Metastatic Liver Carcinoma in the Lung (tissue), 2 donors: ENCODE measurements around a stretch of chr5.

DNA sequence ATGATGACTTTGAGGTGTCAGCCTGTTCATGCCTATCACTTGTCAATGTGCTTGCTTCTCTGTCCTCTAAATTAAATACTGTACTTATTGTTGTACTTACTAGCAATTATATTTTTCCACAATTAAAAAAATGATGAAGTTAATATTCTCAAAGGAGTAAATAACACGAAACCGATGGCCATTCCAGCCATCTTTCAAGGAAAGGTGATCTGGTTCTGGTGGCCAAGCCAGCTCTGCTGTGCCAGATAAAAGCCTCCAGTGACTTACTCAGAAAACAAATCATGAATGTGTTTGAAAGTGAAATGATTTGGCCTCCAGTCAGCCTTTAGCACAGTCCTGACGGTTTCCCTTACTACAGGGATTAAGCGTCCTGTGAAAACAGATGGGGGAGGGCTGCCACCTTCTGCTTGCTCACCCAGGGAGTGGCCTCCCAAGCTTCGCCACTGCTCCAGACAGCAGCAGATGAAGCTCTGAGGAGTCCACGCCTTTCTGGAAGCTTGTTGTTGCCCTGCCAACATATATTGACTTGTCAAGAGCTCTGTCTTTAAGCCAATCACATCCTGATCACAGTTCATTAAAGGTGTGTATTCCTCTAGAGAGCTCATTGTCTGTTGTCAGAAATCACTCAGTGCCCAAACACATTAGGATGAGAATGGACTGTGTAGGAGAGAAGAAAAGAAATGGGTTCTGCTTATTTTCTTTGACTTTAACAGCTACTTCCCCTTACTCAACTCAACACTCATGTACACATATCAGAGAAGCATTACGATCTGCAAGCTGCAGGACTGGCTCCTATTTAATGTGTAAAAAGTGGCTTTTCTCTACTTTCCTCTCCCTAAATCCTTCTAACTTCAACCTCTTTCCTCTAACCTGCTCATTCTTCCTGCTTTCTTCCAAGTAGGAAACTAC is 4.9 kb upstream of the FYB1 start:
- PRO-cap, 2 experiments: no peak in any of the 2 experiments

- PRO-cap, 2 experiments: no peak in any of the 2 experiments
Measured at GRCh38 chr5:39263779-39264279, 44.5 kb upstream of the FYB1 start.

- PRO-cap, 2 experiments: peak in 1 of 2 experiments; most common minus-strand start chr5:39370720 (in 1)
Measured at GRCh38 chr5:39370431-39371094, 6.3 kb upstream of the C9 start.

DNA sequence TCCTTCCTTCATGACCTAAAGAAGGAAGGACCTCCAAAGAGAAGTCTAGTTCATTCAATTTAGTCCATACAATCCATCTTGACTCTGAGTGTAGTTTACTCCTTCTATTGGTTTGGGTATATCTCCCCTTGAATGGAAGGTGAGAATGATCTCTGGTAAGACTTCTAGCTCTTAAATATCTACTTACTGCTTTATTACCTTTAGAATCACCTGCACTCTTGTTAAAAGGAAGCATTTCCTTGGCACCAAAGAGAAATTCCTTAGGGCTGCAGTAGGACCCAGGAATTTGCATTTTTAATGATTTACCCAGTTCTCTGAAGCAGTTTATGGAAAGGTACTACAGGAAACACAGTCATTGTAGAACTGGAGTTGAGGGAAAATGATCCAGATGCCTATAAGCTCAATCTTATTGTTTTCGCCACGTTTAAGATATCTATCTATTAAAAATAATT is 9.4 kb upstream of the C9 start:
- PRO-cap, 2 experiments: no peak in any of the 2 experiments

GRCh38 chr5:39398930-39399956 is 25.5 kb downstream of the DAB2 start:
- PRO-cap, 2 experiments: no peak in any of the 2 experiments

DNA sequence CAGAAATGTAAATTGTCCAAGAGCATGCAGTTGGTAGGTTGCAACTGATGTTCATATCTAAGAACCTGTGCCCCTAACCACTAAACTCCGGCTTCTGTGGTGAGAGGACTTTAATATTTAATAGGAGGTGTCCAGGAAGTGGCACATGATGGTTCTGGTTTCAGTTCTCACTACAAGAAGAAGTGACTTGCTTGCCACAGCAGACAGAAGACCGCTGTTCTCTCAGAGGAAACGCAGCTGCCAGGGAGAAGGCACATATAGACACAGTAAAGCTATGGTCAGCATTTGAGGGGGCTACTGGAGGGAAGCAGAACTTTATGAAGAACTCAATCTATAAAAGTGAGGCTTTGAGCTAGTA is 36.2 kb upstream of the DAB2 start:
- PRO-cap, 2 experiments: peak in 2 of 2 experiments; most common plus-strand start position 202 of the sequence (in 2); most common minus-strand start position 96 of the sequence (in 1)

GRCh38 chr5:39526572-39527253 is 101.9 kb upstream of the DAB2 start:
- PRO-cap, 2 experiments: peak in 1 of 2 experiments; most common plus-strand start chr5:39527025 (in 1); most common minus-strand start chr5:39526901 (in 1)

GRCh38 chr5:39760979-39761297 is 336.2 kb upstream of the DAB2 start:
- PRO-cap, 2 experiments: peak in 1 of 2 experiments; most common plus-strand start chr5:39761062 (in 1)

GRCh38 chr5:40059354-40059833 is 620.3 kb upstream of the PTGER4 start:
- PRO-cap, 2 experiments: no peak in any of the 2 experiments

- PRO-cap, 2 experiments: no peak in any of the 2 experiments
Measured at GRCh38 chr5:40378327-40378973, 301.3 kb upstream of the PTGER4 start.

DNA sequence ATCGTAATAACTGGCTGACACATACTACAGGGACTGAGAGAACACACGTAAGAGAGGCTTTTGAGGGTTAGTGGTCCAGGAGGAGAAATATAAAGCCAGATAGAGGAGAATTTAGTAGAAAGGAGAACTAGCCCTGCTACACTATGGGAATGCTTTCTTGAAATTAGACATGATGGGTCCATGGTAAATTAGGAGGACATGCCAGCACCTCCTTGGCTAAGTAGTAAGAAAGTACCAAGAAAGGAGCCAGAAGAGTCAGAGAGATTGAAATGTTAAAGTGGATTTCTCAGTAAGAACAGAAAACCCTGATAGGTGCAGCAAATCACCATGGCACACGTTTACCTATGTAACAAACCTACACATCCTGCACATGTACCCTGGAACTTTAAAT is 165.0 kb upstream of the PTGER4 start:
- PRO-cap, 2 experiments: no peak in any of the 2 experiments

DNA sequence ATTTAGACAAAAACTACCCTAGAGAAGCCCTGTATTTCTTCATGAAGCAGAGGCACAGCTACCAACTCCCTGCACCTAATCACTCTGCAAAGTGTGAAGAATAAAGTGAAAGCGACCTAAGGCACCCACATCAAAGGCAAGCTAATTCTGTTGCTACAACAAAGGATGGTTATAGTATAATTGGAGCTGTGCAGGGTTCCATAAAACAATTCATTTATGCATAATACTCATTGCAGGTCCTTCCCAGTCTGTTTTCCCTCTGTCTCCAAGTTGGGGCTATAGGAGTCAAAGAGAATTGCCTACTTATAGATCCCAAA is 56.2 kb upstream of the PTGER4 start:
- PRO-cap, 2 experiments: no peak in any of the 2 experiments

- PRO-cap, 2 experiments: peak in 1 of 2 experiments; most common minus-strand start chr5:40911347 (in 1)
Measured at GRCh38 chr5:40911136-40911764, 2.0 kb downstream of the C7 start.

GRCh38 chr5:41261178-41261701 is 47.9 kb upstream of the C6 start:
- PRO-cap, 2 experiments: no peak in any of the 2 experiments

- PRO-cap, 2 experiments: no peak in any of the 2 experiments
Measured at GRCh38 chr5:41929532-41930081, 4.5 kb downstream of the FBXO4 start.

- PRO-cap, 2 experiments: no peak in any of the 2 experiments
Measured at GRCh38 chr5:42175019-42175567, 248.1 kb upstream of the GHR start.

- PRO-cap, 2 experiments: no peak in any of the 2 experiments
Measured at GRCh38 chr5:42364398-42364799, 58.8 kb upstream of the GHR start.

- PRO-cap, 2 experiments: no peak in any of the 2 experiments
Measured at GRCh38 chr5:42432353-42432761, 9.1 kb downstream of the GHR start.

- PRO-cap, 2 experiments: no peak in any of the 2 experiments
Measured at GRCh38 chr5:42543705-42544215, 120.5 kb downstream of the GHR start.

DNA sequence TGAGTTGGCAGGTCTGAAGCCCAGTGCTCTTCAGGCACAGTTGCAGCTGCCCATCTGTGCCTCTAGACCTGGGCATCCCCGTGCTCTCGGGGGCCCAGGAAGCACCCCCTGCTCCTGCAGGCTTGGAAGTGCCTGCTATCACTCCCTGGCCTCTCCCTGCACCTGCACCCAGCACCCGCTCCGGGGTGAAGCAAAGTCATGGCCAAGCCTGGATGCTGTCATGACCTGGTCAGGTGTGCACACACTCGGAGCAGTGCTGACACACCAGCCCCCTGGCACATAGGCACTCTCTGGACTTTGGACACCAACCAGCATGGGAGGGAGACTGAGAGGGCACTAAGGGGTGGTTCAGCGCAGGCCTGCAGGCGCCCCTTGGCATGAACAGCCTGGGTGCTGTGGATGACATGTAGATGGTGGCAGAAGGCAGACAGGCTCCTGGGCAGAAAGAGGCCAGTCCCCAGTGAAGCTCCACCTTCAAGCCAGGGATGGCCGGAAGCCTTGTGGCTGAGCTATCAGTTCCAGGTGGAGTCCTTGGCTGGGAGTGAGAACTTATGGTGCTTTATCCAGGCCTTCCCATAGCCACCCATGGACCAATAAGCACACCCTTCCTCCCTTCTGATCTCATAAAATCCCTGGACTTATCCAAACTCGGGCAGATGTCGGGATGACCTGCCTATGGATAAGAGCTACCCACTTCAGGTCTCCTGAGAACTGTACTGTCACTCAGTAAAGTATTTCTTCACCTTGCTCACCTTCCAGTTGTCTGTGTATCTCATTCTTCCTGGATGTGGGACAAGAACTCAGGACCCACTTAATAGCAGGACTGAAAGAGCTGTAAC is 158.8 kb downstream of the GHR start:
- PRO-cap, 2 experiments: peak in 1 of 2 experiments; most common plus-strand start position 655 of the sequence (in 1); most common minus-strand start position 164 of the sequence (in 1)